Ileum (tissue), 1 donor: ENCODE measurements around a stretch of chr13.

DNA sequence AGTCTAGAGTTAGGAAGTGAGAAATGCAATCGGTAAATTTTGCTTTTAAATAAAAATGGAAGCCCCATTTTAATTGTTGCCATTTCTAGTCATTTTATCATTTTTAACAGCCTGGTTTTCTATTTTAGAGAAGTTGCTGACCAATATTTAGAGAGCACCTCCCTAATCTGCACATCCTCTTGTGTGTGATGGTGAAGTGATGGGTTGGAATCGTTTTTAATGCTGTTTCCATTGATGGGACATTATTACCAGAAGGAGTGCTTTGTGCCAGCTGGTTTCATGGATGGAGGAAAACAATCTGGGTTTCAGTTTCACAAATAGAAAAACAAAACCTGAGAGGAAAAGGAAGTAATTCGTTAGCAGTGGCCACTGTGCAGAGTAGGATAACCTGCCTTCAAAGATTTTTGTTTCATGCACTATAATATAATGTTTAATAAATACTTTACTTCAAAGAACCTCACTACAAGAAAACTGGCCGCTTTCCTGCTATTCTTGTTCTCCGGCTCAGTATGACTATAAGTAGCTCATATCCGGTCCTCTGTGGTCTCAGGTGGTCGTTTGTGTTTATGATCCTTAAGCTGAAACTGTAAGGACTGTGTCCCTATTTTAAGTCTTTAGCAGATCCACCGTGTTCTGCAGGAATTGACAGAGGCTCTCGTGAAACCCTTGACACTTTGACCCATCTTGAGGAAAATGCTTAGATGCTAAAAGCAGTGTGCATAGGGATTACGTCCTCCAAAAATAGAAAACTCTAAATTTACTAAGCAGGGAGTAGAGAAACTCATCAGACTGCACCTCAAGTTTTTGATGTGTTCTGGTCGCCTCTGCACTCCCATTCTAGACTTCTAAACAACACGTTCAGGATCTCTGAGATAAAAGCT, 104.7 kb downstream of the GGACT start:
- PRO-cap, result no peak

- PRO-cap, result no peak
These were observed 86.2 kb downstream of the GGACT start for GRCh38 chr13:100502389-100502718.

DNA sequence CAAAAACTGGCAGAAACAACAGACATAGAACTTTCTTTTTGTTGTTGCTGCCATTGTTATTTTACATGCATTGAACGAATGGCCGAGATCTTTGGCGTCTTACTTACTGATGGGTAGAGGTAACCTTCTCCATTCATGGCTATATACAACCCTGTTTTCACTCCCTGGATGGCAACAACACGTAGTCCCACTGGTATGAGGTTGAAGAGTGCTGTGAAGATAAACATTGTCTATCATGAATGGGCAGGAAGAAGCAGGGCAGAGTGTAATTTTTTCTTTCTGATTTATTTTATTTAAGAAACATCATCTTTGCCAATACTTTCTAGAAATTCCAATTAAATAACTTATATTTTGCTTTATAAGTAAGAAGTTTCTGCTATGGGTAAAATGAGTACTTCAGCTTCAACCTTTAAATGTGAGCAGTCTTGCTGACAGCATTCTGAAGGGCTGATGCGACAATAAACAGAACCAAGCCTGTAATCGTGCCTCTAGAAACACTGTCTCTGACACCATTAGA, 48.1 kb downstream of the FGF14 start:
- PRO-cap, result no peak

- PRO-cap, result unidirectional peak, minus-strand start at chr13:102112436
These were observed 195.4 kb upstream of the FGF14 start for GRCh38 chr13:102112197-102112526.

GRCh38 chr13:102294530-102294946, 302.2 kb upstream of the TPP2 start:
- PRO-cap, result no peak

DNA sequence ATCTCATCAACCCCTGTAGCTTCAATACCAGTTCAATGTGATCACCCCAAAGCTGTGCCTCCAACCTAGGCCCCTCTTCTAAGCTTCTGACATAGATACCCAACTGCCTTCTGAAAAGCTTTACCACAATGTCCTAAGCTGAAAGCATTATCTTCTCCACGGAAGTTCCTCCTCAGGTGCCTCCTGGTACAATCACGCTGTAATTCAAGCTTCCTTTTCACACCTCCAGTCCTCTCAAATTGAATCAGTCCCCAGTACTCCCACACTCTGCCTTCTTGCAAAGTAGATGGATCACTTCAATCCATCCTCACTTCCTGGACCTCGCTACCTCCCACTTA, 243.5 kb upstream of the TPP2 start:
- PRO-cap, result no peak

GRCh38 chr13:102591878-102592871, 4.6 kb upstream of the TPP2 start:
- PRO-cap, result unidirectional peak, plus-strand start at chr13:102592144

GRCh38 chr13:102597335-102598117, 740 bp downstream of the TPP2 start:
- PRO-cap, result no peak

- PRO-cap, result no peak
These were observed 54.3 kb downstream of the ERCC5 start for GRCh38 chr13:102900104-102900546.

- PRO-cap, result no peak
These were observed 350.6 kb downstream of the EFNB2 start for GRCh38 chr13:106184848-106185347.

GRCh38 chr13:106481904-106482464, 53.5 kb downstream of the EFNB2 start:
- PRO-cap, result no peak

DNA sequence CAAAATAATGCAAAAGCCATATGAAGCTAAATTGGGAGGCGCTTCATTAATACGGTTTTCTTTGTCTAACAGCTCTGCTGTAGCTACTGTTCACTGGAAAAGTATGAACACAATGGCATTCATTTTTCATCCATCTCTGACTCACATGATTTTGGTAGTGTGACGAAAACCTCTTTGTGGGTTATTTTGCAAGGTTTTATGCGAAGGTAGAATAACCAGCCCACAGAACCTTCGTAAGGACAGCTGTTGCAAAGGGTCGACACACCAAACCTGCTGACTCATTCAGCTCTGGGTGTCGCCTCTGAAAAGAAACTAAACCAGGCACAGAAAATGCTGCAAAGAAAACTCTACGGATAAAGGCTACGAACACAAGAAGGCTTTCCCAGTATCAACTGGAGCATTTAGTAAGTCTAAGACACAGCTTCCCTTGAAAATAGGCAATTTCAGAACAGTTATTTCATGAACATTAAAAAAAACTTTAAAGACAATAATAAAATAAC, 27.5 kb downstream of the EFNB2 start:
- PRO-cap, result no peak

GRCh38 chr13:106522962-106523242, 12.6 kb downstream of the EFNB2 start:
- PRO-cap, result no peak

- PRO-cap, result no peak
These were observed 227.7 kb upstream of the ARGLU1 start for GRCh38 chr13:106795460-106796300.

- PRO-cap, result no peak
These were observed 1.5 kb downstream of the NALF1 start for GRCh38 chr13:107865437-107866580.

- PRO-cap, result no peak
These were observed 150.0 kb downstream of the MYO16 start for GRCh38 chr13:108779317-108779963.

- PRO-cap, result no peak
These were observed 328.1 kb downstream of the MYO16 start for GRCh38 chr13:108957557-108957934.

DNA sequence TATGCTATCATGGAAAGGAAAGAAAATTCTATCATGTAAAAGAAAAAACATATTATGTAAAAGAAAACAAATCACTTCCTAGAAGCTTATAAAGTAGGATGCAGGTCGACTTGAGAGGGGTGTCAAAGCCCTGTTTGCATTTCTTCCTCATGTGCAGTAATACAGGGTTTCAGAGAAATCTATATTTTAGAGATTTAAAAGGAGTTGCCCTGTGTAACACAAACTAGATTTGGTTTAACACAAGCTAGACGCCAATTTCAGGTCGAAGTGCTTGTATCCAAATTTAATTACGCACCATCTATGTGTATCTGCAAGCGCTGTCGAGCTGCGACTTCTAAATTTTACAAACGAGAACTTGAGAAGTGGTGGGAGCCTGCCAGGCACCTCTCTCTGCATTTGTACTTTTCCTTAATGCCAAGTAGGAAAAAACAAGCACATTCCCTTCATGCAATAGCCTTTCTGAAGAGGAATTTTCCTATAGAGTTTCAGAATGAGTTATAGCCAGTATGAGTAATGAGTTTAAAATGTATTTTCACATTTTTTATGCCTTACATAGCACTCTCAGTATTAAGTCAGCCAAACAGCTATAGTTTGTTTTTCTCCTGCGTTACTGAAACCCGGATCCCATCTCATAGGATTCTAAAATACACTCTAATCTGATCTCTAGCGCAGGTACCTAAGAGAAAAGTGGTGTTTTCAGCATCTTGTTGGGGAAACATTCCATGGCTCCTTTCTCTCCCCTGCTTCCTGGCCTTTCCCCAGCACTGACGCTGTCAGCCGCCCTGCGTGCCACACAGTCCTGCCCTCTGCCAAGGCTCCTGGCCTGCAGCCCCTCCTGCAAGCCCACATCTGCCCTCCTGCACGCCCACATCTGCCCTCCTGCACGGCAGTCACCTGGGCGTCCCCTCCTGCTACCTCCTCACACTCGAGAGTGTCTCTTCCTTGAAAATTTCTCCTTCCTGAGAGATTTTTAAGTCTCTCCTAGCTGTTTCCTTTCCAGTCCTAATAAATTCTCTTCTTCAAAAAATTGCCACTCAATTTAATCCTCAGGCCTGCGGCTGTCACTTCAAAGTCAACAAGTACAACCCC, 526.9 kb downstream of the MYO16 start:
- PRO-cap, result no peak

DNA sequence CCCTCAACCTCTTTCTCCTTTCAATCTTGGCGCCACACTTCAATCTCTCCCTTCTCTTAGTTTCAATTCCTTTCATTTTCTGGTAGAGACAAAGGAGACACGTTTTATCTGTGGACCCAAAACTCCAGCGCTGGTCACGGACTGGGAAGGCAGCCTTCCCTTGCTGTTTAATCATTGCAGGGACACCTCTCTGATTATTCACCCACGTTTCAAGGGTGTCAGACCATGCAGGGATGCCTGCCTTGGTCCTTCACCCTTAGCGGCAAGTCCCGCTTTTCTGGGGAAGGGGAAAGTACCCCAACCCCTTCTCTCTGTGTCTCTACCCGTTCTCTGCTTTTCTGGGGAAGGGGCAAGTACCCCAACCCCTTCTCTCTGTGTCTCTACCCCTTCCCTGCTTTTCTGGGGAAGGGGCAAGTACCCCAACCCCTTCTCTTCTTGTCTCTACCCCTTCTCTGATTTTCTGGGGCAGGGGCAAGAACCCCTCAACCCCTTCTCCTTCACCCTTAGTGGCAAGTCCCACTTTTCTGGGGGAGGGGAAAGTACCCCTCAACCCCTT, 520.6 kb downstream of the IRS2 start:
- PRO-cap, result no peak

GRCh38 chr13:109274092-109274570, 512.3 kb downstream of the IRS2 start:
- PRO-cap, result no peak